Tibial nerve (tissue), 3 donors: ENCODE data around the gene USP24.

- PRO-cap = no peak
- RAMPAGE, long total RNA, 3 experiments = no peak in any of the 3 experiments
Observed at GRCh38 chr1:54763900-54764387, 379 bp downstream of the PARS2 start.

- PRO-cap = no peak
- RAMPAGE, long total RNA, 3 experiments = no peak in any of the 3 experiments
Observed at GRCh38 chr1:54794339-54795262, 6.5 kb downstream of the TTC22 start.

DNA sequence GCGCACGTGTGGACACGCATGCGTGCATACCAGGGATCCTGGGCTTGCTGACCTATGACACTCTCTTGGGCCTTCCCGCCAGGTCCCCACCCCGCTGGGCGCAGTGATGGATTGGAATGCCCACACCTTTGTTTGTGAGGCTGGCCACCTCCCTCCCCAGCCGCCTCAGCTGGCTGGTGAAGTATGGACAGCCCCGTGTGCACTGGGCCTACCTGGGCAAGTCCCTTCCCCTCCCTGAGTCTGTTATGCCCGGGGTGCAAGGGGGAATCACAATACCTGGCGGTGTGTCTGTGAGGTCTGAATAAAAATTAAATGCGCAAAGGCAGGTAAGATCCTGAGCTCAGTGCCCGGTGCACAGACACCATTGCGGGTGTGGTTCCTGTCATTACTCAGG is 4.9 kb downstream of the TTC22 start:
- PRO-cap = no peak
- RAMPAGE, long total RNA, 3 experiments = no peak in any of the 3 experiments

DNA sequence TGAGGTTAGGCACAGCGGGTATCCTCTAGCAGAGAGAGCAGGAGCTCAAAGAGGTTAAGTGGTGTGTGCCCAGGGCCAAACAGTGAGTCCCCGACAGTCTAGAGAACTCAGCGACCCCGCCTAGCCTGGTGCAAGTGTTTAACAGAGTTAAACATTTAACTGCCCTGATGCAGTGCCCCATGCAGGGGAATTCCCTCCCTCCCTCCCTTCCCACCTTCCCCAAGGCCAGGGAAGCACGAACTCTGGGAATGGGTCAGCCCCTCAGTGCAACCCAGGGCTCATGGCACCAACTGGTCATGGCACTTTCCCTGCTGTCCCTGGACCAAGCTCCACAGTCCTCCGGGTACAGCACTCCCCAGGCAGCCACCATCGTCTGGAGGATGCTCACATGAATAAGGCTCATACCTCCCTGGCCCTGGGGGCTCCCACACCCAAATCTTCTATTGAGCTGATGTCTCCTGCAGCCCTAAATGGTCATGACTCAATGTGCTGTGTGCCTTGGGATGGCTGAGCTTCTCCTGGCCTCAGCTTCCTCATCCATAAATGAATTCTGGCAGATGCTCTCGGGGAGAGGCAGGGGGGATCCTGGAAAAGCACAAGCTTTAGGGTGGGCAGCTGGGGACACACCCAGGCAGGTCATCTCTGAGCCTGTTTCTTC is 21.3 kb downstream of the DHCR24 start:
- PRO-cap = no peak
- RAMPAGE, long total RNA, 3 experiments = no peak in any of the 3 experiments

GRCh38 chr1:55039995-55040515 is 707 bp downstream of the PCSK9 start:
- PRO-cap = no peak
- RAMPAGE, long total RNA, 3 experiments = no peak in any of the 3 experiments

DNA sequence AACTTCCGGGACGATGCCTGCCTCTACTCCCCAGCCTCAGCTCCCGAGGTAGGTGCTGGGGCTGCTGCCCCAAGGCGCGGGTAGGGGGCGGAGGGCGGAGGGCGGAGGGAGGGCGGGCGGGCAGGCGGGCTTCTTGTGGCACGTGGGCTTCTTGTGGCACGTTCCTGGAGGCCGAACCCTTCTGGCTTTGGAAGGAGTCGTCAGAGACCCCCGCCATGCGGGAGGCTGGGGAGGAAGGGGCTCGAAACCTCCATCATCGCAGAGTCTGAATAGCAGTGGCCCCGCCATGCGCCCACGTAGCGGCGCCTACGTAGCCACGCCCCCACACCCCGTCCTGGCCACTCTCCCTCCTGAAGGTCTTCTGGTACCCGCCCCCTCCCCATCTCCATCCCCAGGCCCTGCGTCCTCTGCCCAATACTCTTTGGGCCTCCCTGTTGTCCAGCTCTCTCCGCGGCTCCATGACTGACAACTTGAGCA is 16.8 kb downstream of the PCSK9 start:
- PRO-cap = no peak
- RAMPAGE, long total RNA, 3 experiments = no peak in any of the 3 experiments

GRCh38 chr1:55065413-55066287 is 26.3 kb downstream of the PCSK9 start:
- PRO-cap = no peak
- RAMPAGE, long total RNA, 3 experiments = no peak in any of the 3 experiments

- PRO-cap = no peak
- RAMPAGE, long total RNA, 3 experiments = no peak in any of the 3 experiments
Observed at GRCh38 chr1:55127857-55128309, 87.3 kb downstream of the USP24 start.

GRCh38 chr1:55214455-55215206 is 533 bp downstream of the USP24 start:
- PRO-cap = unidirectional peak, minus-strand start at chr1:55214927
- RAMPAGE, long total RNA, 3 experiments = start-site peak on the minus strand in 1 of 3 experiments, at chr1:55214623-55214684 at its widest, 11 reads per replicate

GRCh38 chr1:55215207-55216020 is at the start of gene USP24:
USP24 (minus strand) TSS chr1:55215364.
- PRO-cap = bidirectional peak, plus-strand start at chr1:55215414, minus-strand start at chr1:55215353
- RAMPAGE, long total RNA, 3 experiments = no peak in any of the 3 experiments

GRCh38 chr1:55244602-55244949 is 29.4 kb upstream of the USP24 start:
- PRO-cap = no peak
- RAMPAGE, long total RNA, 3 experiments = no peak in any of the 3 experiments

DNA sequence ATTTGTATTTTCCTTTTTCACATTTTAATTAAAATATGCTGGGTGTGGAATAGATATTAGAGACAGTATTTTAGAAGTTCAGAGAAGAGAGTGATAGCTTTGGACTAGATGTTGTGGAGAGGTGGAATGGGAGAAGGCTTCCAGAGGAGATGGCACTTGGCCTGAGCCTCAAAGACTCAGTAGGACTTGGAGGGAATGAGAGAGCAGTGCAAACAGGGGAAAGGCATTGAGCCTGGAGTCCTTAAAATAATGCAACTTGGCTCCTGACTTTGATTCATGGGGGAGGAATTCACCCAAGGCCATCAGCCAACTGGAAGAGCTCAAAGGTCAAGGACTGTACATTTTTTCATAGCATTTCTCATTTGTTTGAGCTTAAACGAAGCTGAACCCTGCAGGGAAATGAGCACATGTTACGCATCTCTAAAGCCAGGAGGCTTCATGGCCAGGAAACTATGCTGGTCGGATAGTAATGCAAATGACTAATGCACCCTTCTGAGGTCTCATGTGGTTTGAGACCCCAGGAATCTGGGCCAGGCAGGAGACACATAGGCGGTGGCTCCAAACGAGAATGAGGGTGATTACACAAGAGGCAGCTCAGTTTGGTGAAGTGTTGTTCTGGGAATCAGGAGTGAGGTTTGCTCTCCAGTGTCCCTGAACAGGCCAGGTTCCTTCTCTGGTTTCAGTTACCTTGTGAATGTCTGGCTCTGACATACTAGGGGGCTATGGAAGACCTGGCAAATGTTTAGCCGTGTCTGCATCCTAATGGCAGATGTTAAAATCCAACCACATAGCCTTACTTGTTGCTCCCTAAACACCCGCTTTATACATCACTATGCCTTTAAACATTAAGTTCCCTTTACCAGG is 503.7 kb upstream of the USP24 start:
- PRO-cap = no peak
- RAMPAGE, long total RNA, 3 experiments = no peak in any of the 3 experiments

- PRO-cap = no peak
- RAMPAGE, long total RNA, 3 experiments = no peak in any of the 3 experiments
Observed at GRCh38 chr1:56062485-56063032, 516.8 kb downstream of the PLPP3 start.

DNA sequence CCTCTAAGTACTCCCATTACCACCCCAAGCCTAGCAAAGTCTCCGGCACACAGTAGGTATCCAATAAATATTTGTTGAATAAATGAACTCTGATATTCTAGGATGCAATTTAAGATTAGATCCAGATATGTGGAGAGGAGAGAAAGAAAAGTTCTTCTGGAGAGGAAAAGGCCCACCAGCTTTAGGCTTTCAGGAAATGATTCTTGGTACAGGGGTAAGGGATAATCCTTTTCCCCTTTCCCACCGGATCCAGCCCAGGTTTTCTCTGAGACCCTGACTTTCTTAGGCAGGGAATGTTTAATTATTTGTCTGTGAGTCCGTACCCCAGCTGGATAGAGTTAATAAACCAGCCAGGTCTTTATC is 189.2 kb downstream of the PLPP3 start:
- PRO-cap = no peak
- RAMPAGE, long total RNA, 3 experiments = no peak in any of the 3 experiments

- PRO-cap = no peak
- RAMPAGE, long total RNA, 3 experiments = no peak in any of the 3 experiments
Observed at GRCh38 chr1:56432477-56433648, 146.5 kb downstream of the PLPP3 start.

GRCh38 chr1:56497010-56497427 is 82.3 kb downstream of the PLPP3 start:
- PRO-cap = no peak
- RAMPAGE, long total RNA, 3 experiments = no peak in any of the 3 experiments

- PRO-cap = no peak
- RAMPAGE, long total RNA, 3 experiments = no peak in any of the 3 experiments
Observed at GRCh38 chr1:56519057-56519553, 60.3 kb downstream of the PLPP3 start.

DNA sequence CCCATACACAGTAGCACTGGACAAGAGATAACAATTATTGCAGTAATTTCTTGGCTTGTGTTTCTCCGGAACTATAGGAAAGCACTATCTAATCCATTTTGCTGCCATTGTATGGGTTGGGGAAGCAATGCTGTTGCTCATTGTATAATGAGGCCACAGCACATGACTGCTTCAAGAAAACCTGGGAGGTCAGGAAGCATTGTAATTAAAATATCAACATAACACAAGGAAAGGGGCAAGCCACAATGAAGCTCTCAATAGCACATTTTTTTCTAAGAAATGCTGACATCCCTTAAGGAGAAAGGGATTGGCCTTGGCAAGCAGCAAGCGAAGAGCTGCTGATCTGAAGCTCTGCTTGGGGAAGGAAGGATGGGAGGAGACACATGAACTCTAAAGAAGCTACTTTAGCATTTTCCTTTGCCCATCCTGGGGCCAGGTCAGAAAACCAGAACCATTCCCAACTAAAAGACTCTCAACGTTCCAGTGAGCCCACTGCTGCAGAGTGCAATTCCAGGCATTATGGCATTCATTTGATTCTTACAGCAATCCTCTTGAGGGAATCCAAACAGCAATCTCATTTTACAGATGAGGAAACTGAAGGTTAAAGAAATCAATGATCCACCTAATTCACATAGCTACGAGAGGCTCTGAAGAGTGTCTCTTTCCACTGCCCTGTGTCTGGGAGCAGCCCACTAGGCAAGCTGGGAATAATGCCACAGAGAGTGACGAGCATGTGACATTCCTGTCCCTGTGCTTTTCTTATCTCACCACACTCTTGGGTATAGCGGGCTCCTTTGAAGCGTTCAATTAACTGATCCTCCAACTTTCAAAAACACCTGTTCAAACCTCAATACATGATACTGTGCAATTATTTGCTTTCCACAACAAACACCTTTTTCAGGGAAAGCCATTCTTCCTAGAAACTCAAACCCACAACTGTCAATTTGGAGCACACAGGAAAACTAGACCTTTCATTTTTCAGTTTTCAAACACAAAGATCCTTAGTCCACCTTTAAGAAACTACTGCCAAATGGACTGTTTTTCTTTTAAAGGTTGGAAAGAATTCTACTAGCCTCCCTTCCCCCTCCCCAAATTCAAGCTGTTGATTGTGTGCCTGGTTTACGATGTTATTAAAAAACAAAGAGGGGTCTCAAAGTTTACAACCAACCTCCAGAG is 43.6 kb downstream of the PLPP3 start:
- PRO-cap = no peak
- RAMPAGE, long total RNA, 3 experiments = no peak in any of the 3 experiments

GRCh38 chr1:56570672-56571710 is 8.4 kb downstream of the PLPP3 start:
- PRO-cap = no peak
- RAMPAGE, long total RNA, 3 experiments = no peak in any of the 3 experiments

DNA sequence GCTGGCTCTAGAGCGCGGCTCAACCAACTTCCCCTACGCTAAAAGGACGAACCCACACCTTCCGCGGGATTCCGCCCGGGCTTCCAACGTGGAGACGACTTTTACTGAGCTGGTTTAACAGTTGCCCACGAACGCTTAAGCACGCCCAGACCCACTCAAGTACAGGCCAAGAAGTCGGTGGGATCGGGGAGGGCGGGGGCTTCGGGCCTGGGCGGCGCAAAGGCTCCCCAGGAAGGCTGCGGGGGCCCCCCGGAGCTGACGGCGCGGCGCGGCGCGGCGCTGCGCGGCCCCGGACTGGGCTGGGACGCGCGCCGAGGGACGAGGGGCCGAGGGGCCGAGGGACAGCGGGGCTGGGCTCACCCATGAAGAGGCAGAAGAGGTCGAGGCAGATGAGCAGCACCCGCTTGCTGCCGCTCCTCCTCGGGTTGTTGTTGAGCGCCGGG is 824 bp downstream of the PLPP3 start:
- PRO-cap = bidirectional peak, plus-strand start at position 258 of the sequence, minus-strand start outside the sequence
- RAMPAGE, long total RNA, 3 experiments = no peak in any of the 3 experiments